ENCODE data around the genes CFL2, SRP54 and CLEC14A.

DNA sequence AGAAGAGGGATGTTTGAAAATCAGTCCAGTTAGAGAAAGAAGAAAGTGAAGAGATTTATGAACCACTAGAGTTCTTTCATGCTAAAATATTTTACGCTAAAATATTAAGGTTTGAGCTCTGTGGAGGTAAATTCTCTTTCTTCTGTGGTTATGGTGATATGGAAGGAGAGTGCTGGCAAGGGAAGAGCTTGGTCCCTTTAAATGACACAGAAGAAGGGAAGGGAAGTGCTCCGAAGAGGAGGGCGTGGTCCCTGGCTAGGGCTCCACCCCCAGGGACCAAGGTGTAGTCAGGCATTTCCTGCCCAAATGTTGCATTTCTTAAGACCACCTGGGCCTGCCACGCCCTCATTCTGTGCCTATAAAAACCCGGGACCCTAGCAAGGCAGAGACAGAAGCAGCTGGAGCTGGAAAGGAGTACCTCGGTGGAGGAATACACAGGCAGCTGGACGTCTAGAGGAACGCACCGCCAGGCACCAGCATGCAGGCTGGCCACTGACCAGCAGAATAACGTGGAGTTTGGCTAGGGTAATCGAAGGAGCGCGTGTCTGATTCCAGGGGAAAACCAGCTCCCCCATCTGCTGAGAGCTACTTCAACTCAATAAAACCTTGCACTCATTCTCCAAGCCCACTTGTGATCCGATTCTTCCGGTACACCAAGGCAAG is 21.2 kb downstream of the CFL2 start:
- RRBS, result no CpG with 5 or more reads among the region's 15 CpGs

DNA sequence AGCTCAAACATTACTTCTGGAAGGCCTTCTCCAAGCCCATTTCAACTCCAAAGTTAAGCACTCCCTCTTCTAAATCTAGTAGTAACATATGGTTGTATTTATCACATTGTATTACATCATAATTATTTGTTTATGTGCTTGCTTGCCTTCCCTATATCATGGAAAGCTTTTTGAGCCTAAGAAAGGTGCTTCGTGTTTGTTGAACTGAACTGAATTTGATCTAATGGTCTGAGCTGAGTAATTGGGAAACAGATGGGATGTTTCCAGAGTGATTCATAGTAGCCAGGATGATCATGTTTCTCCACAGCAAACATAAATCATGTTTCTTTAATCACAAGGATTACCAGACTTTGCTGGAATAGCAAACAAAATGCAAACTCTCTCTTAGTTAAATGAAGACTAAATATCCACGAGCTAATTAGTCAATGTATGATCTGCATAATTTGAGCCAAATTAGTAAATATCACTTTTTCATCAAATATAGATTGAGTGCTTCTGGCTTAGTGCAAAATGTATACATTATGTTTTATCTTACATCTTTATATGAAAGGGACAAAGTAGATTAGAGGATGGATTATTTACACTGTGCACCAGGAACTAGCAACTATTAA is 14.2 kb downstream of the CFL2 start:
- RRBS, result no CpG with 5 or more reads among the region's 2 CpGs

DNA sequence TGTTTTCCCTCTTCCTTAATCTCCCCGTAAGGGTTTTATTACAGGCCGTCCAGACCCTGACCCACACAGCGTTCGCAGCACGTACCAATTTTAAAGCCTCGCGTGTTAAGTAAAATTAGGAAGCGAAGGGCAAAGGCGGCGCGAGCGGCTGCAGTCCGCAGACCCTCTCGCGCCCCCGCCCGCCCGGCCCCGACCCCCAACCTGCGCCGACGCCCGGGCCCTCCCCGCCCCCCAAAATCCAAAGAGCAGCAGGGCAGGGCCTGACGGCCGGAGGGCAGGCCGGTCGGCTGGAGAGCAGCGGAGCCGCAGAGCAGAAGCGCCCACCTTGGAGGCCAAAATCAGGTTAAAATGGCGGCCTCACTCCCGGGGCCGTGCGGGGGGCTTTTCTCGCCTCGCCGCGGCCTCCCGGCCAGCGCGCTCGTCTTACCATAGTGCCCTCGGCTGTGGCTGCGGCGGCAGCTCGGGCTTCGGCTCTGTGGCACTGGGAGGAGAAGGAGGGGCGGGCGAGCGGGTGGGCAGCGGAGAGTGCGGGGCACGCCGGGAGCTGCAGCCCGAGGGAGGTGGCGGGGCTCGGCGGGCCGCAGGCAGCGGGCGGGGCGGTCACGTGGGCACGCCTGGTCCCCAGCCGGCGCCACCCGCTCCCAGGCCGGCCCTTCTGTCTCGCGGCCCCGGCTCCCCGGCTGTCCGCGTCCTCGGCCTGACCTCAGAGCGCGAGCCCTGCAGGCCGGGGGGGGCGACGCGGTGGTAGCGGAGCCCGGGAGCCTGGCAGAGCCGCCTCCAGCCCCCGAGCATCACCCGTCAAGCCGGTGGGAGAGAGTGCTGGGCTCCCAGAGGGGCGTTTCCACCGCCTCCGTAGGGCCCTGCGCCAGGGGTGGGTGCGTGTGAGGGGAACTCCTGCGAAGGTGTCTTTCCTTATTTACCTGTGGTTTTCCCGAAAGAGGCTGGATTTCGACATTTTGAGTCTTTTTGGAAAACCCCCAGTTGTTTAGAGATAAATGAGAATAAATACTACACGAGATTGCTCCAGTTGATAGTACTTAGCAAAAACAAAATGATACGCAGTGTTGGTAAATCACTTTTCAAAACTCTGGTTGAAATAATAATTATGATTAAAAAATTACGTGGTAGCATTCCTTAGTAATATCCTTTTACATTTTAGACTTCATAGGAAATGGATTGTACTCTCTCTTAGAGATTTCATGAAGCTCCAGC is at the start of gene CFL2:
TSS of gene CFL2 (minus strand) at position 483 of the 1,212 bp plus-strand sequence.
- RRBS, result 2% methylated on average over 36 of the region's 99 CpGs

- RRBS, result 0% methylated on average over 1 of the region's 23 CpGs
Observed at GRCh38 chr14:34982812-34983180, at the start of gene SRP54. TSS of gene SRP54 (plus strand) at chr14:34982992.

GRCh38 chr14:35336342-35337499 is 44.5 kb downstream of the PSMA6 start:
- RRBS, result no CpG with 5 or more reads among the region's 31 CpGs

- RRBS, result no CpG with 5 or more reads among the region's 6 CpGs
Observed at GRCh38 chr14:35337702-35338274, 45.6 kb downstream of the PSMA6 start.

GRCh38 chr14:35353349-35353718 is 51.2 kb downstream of the NFKBIA start:
- RRBS, result no CpG with 5 or more reads among the region's 7 CpGs

DNA sequence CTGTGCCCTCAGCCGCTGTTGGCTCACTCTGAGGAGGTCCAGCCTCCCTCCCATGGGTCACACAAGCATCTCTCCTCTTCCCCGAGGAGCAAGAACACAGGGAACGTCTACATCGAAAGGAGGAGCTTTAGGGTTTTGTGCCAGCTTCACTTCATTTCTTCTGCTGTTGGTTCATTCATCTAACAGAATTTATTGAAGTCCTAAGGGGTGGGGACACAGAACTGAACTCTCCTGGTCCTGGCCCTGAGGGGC is 39.4 kb downstream of the NFKBIA start:
- RRBS, result no CpG with 5 or more reads among the region's 4 CpGs

- RRBS, result no CpG with 5 or more reads among the region's 3 CpGs
Observed at GRCh38 chr14:35722880-35723448, 86.1 kb downstream of the RALGAPA1 start.

- RRBS, result no CpG with 5 or more reads among the region's 2 CpGs
Observed at GRCh38 chr14:36217469-36217880, 103.0 kb downstream of the MBIP start.

DNA sequence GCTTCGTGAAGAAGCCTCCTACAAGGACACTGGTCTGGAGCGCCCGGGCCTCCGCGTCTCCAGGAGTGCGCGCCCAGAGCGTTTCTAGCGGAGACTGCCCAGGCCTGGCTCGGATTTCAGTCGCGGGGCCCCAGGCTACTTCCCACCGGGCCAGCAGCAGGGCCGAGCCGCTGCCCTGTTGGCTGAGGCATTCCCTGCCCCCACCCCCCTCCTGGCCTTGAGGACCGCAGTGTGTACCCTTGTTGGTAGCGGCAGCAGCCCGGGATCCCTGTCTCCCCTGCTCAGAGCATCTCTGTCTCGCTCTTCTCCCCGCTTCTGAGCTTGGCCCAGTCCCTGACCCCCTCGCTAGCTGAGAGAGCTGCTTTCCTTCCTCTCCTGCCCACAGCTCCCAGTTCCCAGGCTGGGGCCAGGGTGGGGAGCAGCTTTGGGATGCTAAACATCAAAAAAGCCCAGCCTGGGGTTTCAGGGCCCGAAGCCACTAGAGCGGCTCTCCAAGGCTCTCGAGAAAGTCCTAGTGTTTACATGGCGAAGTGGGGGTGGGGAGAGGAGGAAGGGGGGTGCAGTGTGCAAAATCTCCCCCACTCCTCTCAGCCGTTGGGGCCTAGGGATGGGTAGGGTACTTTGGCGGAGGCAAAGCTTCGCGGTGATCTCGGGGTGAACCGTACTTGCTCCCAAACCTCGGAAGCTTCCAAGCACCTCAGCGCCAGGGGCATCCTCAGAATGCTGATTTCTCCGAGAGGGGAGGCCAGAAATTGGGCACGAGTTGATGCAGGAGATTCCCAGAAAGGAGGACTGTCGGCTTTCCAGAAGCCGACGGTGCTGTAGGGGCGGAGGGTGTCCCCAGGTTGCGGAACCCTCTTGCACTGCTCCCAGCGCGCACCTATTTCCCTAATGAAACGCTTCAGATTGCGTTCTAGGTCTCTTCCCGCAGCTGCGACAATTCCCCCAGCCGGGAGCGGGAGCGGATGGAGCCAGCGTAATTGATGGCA is 6.3 kb downstream of the NKX2-1 start:
- RRBS, result 5% methylated on average over 16 of the region's 50 CpGs

DNA sequence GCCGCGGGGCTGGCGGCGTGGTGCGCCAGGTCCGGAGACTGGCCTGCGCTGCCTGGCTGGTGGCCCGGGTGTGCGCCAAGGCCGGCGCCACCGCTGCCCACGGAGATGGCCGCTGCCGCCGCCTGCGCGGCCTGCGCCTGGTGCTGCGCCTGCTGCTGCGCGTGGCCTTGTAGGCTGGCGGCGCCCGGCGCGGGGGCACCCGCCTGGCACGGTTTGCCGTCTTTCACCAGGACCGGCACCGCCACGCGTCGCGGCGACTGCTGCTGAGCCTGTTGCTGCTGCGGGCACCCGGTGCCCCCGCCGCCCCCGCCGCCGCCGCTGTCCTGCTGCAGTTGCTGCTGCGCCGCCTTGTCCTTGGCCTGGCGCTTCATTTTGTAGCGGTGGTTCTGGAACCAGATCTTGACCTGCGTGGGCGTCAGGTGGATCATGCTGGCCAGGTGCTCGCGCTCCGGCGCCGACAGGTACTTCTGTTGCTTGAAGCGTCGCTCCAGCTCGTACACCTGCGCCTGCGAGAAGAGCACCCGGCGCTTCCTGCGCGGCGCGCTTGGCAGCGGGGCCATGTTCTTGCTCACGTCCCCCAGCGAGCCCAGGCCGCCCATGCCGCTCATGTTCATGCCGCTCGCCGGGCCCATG is 2.5 kb downstream of the NKX2-1 start:
- RRBS, result 5% methylated on average over 45 of the region's 75 CpGs

DNA sequence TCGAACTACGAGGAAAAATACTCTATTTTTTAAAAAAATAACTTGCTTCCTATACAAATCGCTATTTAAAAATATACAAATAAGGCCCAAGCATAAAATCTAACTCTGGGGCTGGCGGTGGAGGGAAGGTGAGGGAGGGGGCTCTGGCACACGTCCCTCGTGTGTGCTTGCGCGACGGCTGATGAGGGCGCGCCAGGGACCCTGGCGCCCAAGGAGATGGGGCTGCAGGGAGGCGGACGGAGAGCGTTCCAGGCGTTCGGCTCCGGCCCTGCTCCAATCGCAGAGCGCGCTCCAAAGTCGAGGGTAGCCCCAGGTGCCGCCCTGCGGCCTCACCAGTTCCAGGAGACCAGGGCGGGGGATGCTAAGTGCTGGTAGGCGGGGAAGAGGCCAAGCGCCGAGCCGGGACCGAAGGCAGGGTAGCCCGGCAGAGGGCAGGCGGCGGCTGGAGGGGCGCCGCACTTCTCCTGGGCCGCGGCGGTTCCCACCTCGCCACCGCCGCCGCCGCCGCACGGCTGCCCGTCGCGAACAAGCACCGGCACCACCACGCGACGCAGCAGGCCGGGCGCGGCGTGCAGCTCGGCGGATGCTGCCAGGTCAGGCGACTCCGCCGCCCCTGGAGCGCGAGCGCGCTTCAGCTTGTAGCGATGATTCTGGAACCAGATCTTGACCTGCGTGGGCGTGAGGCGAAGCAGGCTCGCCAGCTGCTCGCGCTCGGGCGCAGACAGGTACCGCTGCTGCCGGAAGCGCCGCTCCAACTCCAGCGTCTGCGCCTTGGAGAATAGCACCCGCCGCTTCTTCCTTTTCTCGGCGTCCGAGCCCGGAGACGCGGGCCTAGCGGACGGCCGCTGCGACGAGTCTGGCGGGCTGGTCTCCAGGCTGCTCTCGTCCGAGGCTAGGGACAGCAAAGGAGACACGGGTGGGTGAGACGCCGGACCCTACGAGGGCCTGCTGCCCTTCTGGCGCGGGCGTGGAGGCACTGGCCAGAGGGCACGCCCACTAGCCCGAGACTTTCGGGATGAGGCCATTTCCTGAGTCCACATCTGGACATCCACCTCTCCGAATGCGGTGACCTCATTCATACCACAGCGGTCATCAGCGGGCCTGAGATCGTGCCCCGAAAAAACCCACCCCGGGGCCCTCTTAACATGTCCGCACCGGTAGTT is 1.5 kb downstream of the NKX2-8 start:
- RRBS, result 1% methylated on average over 35 of the region's 115 CpGs

GRCh38 chr14:36856056-36856435 is 194.4 kb downstream of the PAX9 start:
- RRBS, result no CpG with 5 or more reads among the region's 8 CpGs

DNA sequence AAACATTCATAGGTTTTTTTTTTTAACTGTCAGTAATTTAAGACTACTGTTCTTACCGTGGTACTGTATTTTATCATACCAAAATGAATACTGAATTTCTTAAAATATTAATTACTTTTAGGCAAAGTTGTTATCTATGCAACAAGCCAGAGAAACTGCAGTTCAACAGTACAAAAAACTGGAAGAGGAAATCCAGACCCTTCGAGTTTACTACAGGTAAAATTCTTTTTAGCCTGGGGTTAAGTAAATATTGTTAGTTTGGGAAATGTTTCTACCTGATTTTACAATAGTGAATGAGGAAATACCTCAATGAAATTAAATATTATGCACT is 172.3 kb downstream of the FOXA1 start:
- RRBS, result no CpG with 5 or more reads among the region's 2 CpGs

GRCh38 chr14:37649163-37649754 is 53.8 kb downstream of the TTC6 start:
- RRBS, result no CpG with 5 or more reads among the region's 6 CpGs

DNA sequence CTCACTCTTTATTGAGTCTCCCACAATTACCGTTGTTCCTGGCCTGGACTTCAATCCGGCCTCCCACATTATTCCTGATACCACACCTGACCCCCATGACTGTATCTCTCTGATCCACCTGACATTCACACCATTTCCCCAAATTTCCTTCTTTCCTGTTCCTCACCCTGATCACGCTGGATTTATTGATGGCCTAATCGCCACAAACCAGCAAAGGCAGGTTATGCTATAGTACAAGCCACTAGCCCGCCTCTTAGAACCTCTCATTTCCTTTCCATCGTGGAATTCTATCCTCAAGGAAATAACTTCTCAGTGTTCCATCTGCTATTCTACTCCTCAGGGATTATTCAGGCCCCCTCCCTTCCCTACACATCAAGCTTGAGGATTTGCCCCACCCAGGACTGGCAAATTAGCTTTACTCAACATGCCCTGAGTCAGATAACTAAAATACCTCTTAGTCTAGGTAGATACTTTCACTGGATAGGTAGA is 13.1 kb upstream of the SSTR1 start:
- RRBS, result no CpG with 5 or more reads among the region's 6 CpGs

DNA sequence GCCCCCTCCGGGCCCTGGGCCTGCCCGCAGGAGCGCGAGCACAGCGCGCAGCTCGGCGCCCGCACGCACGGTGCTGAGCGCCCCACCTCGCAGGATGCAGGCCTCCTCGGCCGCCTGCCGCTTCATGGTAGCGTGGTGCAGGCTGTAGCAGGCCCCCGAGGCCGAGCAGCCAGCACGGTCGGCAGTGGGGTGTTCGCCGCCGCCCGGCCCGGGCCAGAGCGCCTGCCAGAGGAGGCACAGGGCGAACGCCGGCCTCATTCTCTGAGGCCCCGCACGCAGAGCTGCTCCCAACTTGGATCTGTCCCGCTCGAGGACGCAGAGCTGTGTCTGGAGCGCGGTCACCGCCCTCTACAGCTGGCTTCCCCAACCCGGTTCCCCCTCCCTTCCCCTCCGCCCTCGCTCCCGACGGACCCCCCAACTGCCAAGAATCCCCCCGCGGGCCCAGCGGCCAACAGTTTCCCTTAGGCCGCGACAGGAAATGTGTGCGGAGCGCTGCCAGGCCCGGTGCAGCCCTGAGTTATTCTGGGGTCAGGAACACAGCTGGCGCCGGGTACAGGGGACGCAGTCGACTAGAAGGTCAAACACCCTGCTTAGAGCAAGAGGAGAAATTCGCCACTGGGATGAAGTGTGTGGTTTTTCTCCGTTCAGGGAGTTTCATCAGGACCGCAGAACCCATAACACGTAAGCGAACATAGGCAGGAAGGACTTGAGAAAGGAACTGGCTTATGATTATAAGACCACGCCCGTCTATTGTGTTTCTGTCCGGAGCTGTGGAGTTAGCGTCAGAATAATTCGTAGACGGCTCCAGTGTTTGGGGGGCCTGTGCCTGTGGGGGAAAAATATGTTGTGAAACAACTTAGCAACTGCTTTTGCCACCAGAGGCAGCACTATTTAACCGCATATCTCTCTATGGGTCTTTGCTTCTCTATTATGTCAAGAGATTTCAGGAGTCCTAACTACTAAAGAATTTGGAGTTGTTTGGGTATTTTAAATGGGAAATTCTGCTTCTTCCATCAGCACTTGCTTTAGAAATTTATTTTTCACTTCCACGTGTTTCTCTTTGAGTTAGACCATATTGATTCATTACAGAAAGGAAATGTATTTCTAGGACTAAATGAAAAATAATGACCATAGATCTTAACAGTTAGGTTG is at the start of gene CLEC14A:
TSS of gene CLEC14A (minus strand) at position 329 of the 1,152 bp plus-strand sequence.
- RRBS, result 25% methylated on average over 14 of the region's 68 CpGs

GRCh38 chr14:38932347-38932803 is 170.7 kb downstream of the SEC23A start:
- RRBS, result no CpG with 5 or more reads among the region's 2 CpGs

DNA sequence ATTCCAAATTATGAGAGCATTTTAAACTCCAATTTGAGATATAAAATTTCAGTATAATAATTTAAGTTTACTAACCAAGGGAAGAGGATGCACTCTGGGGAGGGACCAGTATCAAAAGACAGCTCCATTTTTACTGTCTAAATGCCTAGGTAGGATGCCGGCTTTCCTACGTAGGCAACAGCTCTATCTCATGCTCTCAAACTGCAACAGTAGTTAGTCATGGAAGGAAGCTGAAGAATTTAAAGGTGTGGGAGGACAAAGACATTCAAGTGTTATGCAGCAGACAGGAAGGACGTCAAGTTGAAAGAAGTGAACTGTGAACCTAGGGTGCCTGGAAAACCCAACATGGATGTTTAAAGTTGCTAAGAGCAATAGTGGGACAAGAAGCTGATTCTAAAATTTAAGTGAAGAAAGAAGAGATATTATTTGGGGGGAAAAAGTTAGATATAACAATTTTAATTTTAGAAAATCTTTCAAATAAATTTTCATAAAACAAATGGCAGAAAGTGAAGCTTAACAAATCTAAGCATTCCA is 5.9 kb downstream of the SEC23A start:
- RRBS, result no CpG with 5 or more reads among the region's 3 CpGs

All from zone of skin (tissue), 1 donor.